LUHMES (cell line): ENCODE data around the genes CHST6 and WWOX.

- PRO-cap = no peak
Measured at GRCh38 chr16:75264193-75264599, 12.8 kb upstream of the BCAR1 start.

GRCh38 chr16:75316957-75317488, 65.6 kb upstream of the BCAR1 start:
- PRO-cap = no peak

DNA sequence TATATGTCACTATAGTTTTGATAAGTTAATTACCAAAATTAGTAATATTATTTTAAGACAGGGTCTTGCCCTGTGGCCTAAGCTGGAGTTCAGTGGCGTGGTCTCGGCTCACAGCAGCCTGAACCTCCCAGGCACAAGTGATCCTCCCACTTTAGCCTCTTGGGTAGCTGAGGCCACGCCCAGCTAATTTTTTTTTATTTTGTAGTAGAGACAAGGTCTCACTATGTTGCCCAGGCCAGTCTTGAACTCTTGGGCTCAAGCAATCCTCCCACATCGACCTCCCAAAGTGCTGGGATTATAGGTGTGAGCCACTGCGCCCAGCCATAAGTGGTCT, 11.9 kb upstream of the CFDP1 start:
- PRO-cap = no peak

GRCh38 chr16:75494477-75495777, at the start of gene CHST6:
Gene CHST6 (minus strand): TSS chr16:75495441.
- PRO-cap = bidirectional peak, plus-strand start at chr16:75495591, minus-strand start at chr16:75495404

DNA sequence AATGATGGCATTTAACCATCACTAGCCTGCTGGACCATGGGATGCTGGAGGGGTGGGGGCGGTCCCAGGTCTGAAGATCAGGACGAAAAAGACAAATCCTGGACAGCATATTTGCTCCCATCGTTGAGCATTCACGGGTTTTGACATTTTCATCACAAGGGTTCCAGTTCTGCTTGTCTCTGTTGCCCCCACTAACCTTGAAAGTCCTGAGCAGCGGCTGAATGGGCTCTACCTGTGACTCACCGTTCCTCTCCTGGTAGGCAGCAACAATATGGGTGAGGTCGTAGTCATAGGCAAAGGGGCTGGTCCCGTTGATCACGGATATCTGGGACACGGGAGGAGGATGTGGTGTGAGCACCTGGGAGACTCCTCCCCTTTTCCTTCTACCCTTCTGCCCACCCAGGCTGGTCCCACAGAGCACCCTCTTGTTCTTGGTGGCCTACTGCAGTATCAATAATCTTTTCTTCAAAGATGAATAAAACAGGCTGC, 6.5 kb upstream of the CHST5 start:
- PRO-cap = no peak

DNA sequence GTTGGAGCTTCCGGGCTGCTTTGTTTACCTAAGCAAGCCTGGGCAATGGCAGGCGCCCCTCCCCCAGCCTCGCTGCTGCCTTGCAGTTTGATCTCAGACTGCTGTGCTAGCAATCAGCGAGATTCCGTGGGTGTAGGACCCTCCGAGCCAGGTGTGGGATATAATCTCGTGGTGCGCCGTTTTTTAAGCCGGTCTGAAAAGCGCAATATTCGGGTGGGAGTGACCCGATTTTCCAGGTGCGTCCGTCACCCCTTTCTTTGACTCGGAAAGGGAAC, 101.1 kb upstream of the CPHXL start:
- PRO-cap = no peak

- PRO-cap = no peak
Measured at GRCh38 chr16:75860611-75861221, 134.4 kb upstream of the CPHXL start.

DNA sequence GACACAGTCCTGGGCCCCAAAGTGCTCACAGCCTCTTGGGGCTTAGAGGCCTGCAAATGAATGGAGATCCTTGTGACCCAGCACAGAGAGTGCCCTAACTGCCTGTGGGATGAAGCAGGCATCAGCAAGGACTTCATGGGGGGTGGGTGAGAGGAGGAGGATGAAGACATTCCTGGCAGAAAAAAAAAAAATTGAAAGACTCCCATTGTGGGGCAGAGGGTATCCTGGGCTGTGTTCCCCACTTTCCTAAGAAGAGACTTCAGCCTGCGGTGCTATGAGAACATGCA, 116.3 kb downstream of the CNTNAP4 start:
- PRO-cap = no peak

GRCh38 chr16:77711562-77712173, 10.6 kb upstream of the NUDT7 start:
- PRO-cap = no peak

DNA sequence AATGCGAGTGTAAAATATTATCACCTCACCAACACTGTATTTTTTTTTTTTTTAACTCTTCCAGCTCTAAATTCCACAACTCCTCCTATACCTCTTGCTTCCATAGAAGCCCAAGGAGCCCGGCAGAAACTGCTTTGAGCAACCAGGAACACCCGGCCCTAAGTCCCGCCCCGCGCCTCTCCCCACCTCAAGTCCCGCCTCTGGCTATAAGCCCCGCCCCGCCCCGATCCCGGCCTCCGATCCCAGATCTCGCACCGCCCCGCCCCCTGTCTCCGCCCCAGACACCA, 208 bp upstream of the NUDT7 start:
- PRO-cap = bidirectional peak, plus-strand start outside the sequence, minus-strand start at position 132 of the sequence

DNA sequence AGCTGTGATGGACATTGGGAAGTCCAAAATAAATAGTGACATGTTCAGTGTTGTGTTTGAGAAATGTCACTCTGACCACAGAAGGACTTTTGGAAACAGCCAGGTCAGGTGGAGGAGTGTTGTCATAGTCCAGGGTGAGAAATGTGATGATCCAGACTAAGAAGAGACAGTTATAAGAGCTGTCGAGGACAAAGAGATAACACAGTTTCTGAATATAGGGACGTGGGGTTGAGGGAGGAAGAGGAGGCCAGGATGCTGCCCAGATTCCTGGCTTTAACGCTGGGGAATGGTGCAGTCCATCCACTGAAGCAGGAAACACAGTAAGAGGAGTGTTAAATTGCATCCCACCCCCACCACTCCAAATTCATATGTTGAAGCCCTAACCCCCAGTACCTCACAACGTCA, 71.2 kb downstream of the VAT1L start:
- PRO-cap = no peak

- PRO-cap = bidirectional peak, plus-strand start at chr16:78099655, minus-strand start at chr16:78099310
Measured at GRCh38 chr16:78099014-78100403, at the start of gene WWOX. Gene WWOX (plus strand): TSS chr16:78099654.

DNA sequence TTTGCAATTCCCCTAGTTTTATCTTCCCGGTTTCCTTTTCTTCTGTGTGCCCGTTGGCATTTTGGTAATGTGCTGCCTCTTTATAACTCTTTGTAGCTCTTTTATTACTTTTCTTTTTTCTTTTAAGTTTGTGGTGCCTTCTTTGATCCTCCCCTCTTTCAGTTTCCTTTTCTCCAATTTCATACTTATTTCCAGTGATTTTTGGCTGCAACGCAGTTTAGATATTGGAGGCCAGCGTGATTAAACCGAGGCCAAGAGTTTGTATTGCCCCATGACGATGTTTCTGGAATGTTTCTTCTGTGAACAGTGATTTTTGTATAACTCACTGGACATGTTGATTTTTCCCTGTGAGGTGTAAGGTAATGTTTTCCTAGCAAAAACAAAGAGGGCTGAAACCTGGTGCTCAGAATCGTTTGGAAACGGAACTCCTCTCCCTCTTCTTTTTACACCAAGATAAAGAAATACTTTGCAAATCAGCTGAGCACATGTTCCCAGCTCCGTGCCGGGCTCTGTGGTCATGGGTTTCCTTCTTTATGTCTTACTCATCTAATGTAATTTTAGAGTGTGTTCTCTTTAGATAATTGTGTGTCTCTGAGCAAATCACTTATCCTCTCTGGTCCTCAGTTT, 344.3 kb downstream of the WWOX start:
- PRO-cap = no peak

DNA sequence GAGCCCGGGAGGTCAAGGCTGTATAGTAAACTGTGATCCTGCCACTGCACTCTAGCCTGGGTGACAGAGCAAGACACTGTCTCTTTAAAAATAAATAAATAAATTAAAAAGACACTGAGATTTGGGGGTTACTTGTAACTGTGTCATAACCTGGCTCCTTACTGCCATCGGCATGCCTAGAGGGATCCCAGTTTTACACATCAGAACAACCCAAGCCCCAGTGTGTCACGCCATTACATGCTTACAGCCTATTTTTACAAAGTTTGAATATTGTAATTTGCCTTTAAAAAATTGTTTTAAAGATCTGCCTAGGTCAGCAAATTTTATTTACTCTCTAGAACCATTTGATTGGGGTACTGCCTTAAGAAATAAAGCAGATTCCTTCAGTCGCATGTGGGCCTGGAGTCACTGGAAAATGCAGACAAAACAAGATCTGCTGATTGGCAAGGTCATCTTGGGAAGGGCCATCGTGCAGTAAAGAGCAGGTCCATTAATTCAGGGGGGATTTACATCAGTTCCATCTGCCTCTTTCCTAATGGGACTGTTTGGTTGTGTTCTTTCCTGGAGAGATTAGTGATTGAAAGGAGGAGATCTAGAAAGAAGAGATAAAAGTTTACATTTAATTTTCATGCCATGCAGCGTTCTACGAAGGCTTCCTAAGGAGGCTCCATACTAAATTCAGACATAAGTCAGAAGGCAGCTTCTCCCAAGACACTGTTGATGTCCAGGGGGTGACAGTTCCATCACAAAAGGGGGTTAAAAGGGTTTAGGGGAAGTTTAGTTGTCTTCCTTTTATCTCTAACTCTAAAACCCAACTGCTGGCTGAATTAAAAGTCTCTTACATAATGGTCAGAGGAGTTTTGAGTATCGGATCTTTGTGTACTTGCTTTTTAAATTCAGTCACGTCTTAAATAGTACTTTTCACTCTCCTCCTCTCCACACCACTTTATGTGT, 567.0 kb downstream of the WWOX start:
- PRO-cap = no peak

DNA sequence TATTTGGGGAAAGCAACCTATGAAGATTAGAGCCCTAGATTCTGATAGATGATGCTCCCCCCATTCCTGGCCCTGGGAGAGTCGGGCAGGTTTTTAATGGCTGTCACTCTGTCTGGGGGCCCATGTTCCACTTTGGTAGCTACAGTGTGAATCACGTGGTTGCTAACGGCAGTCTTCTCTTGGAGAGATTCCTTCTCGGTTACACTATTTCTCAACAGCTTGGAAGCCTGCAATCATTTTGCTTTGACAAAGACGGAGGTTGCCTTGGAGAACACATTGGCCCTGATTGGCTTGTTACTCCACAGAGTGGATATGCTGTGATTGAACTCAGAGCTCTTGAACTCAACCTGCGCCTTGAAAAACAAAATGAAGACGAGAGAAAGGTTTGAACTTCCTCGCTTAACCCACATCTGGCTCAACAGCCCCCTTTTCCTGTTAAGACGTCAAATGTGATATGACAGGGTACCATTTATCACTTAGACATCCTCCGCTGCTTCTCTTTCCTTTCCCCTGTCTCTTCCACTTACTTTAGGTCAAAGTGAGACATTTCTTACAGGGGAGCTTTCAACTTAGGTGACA, 218.9 kb downstream of the MAF start:
- PRO-cap = no peak

GRCh38 chr16:79595194-79595633, 5.3 kb downstream of the MAF start:
- PRO-cap = no peak

DNA sequence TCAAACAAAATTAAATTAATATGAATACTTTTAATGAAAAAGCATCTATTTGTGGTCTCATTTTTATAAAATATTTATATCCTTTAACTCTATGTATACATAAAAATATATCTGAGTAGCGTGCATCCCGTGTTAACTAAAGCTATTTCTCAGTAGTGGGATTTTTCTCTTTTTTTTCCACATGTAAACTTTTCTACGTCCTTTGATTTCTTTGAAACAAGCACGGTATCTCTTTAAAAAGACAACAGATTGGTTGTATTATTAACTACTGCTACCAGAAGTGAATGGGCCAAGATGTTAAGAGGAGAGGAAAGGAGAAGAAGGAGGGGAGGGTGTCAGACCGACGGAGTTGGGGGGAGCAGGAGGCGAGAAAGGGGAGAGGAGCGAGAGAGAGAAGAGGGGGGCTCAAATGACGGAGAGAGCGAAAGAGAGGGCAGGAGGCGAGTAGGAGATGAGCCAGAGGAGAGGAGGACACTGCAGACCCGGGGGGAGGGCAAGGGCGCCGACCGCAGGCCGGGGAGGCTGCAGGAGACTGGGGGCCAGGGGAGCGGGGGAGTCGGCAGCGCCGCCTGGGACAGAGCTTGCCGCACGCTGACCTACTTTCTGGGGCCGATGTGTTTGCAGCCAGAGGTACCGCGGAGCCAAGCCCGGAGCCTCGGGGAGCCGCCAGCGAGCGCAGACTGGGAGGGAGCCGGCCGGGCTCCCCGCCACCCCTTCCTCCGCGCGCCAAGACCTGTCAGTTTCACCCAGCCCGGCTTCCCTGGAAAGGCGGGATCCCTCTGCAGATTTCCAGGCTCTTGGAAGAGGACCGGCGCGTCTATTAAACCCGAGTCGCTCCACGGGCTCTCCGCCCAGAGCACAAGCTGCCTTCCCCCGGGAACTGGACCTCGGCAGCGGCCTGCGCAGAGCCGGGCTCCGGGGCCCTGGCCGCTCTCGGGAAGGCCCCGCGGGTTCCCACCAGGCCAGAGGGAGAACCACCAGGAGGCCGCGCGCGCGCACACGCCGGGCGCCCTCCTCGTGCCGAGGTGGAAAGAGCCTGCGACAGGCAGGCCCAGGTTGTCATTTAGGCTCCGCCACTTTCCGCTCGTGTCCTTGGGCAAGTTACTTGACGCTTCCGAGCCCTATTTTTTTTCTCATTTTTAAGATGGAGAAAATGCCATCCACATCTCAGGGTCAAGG, 74.7 kb downstream of the CMC2 start:
- PRO-cap = bidirectional peak, plus-strand start at position 898 of the sequence, minus-strand start at position 926 of the sequence

DNA sequence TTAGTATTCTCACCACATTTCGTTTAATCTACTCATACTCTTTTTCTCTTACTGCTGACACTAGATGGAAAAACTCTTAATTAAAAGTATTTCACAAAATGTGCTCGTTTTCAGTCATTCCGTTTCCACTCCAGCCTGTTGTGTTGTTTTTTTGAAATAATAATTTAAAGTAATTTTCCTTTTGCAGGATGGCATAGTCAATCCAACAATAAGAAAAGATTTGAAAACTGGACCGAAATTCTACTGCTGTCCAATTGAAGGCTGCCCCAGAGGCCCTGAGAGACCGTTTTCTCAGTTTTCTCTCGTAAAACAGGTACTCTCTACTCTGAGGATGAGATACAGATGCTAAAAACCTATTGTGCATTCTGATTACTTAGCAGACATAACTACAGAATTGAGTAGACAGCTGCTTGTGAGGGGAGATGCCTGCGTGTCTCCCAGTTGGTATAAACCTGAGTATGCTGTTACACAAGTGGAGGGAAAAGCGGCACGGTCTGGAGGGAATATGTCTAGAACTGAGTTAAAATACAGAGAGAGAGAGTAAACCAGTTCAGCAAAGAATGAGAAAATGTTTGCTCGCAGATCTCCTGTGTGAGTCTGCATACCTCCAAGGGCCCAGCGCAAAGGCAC, 5.6 kb downstream of the ATMIN start:
- PRO-cap = no peak

- PRO-cap = no peak
Measured at GRCh38 chr16:81042050-81042725, 6.5 kb downstream of the ATMIN start.

DNA sequence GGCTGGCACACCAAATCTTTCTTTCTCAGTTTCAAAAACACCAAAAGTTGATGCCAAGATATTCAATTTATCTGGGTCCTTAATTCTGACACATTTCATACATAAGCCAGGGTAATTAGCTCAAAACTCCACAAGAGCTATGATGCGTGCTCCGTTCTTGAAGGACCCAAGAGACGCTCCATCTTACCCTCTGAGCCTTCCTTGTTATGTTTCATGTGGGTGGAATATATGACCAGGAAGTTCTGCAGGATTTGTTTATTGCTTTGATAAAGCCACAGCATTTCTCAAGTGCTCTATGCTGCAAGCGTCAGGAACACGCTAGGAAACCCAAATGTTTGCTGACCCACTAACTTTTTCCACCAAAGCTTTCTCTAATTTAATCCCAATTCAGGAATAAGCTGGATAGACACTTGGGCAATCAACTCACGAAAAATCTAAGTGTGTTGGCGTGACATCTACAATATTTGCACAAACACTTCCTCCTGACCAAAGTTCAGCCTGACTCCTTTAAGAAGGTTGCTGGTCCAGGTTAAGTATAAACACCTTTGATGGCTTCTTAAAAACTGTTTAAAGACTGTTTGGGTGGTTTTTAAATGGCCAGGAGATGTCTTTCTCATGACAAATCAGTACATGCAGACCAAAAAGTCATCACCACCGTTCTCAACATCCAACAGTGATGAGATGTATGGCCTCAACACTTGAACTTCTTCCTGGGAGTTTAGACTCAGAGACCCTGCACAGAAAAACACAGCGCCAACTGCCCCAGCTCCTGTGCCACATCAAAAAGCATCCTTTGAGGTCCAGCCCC, 20.4 kb upstream of the GAN start:
- PRO-cap = no peak